HT-29 (cell line): ENCODE measurements around a stretch of chr21.

DNA sequence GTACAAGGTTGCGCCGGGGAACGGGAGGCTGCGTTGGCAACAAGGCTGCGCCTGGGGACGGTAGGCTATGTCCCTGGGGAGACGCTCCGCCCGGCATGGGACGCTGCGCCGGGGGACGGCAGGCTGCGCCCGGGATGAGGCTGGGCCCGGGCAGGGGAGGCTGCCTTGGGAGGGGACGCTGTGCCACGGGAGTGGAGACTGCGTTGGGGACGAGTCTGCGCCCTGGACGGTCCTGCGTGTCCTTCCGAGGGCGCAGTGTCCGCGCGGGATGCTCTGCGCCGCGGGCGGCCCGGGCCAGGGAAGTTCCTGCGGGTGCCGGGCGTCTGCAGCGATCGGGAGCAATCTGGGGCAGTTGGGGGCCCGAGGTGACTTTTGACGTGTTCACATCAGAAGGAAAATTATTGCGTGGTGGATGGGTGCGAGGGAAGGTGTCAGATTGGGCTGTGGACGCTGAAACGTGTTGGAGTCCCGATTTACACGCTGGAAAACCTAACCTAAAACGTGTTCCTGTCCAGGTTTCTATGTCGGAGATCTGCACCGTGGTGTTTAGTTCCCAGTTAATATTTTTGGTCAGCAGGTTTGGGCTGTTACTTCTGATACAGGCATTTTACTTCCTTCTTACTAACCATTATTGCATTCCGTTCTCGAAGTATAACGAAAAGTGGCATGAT, 978 bp downstream of the ADARB1 start:
- RAMPAGE, long total RNA, result no peak

DNA sequence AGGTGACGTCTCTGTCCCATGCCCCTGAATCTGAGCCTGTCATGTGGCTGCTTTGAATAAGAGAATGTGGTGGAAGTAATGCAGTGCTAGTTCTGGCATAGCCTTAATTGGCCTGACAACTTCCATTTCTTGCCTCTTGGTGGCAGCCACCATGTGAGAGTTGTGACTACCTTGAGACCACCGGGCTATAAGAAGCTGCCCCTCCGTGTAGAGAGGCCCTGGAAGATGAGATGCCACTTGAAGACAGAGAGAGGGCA, 95.4 kb downstream of the POFUT2 start:
- RAMPAGE, long total RNA, result no peak

- RAMPAGE, long total RNA, result no peak
These were observed 25.2 kb downstream of the POFUT2 start for GRCh38 chr21:45262336-45263005.

DNA sequence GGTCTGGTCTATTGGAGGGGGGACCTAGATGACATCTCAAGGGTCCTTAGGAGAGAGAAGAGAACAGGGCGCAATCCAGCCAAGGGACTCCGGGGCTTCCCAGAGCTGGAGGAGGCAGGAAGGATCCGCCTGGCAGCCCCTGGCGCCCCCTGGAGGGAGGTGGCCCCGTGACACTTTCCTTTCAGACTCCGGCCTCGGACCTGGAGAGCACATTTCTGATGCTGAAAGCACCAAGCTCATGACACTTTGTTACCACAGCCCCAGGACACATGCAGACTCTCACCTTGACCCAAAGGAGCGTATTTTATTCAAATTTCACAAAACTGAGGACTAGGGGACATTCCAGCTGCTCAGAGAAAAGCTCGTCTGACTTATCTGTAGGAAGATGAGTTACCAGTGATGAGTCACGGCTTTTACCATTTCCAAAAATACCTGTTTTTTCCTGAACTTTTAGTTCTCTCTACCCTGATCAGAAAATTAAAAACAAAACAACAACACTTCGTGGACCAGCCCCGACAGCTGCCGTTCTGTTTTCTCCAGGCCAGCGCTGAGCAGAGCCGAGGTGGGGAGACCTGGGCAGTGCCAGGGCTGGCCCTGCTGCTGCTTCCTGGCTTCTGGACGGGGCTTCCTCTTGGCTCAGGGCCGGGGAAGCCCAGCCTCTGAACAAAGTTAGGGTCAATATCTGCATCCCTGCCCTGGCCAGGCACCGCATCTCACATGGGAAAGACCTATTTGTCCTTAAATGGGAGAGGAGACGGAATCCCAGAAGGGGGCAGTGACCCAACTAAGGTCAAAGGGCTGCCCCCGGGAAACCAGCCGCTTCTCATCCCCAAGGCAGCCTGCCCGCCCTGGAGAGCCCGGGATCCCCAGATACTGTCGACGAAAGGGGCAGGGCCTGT, 21.6 kb upstream of the POFUT2 start:
- RAMPAGE, long total RNA, result no peak

- RAMPAGE, long total RNA, result no peak
These were observed 31.0 kb upstream of the POFUT2 start for GRCh38 chr21:45318502-45319303.

GRCh38 chr21:45322096-45323380, 34.8 kb upstream of the POFUT2 start:
- RAMPAGE, long total RNA, result no peak

- RAMPAGE, long total RNA, result no peak
These were observed 35.9 kb upstream of the POFUT2 start for GRCh38 chr21:45323478-45324188.

DNA sequence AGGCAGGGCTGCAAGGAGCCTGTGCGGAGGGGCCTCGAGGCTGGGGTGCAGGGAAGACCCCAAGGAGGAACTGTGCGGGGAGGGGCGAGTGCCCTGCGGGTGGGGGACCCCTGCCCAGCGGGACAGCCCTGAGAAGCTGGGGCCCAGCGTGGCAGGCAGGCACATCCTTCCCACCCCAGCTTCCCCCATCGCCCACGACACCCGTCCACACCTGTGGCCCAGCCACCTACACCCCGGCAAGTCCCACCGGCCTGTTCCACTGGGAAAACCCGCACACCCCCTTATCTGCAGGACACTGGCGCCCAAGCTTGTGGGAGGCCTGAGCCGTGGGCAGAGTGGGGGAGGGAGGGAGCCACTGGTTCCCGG, 37.5 kb upstream of the POFUT2 start:
- RAMPAGE, long total RNA, result no peak

GRCh38 chr21:45328524-45329256, 41.0 kb upstream of the POFUT2 start:
- RAMPAGE, long total RNA, result no peak

GRCh38 chr21:45347323-45347672, 57.7 kb upstream of the COL18A1 start:
- RAMPAGE, long total RNA, result no peak

GRCh38 chr21:45374371-45375058, 30.4 kb upstream of the COL18A1 start:
- RAMPAGE, long total RNA, result no peak

GRCh38 chr21:45386549-45387543, 18.1 kb upstream of the COL18A1 start:
- RAMPAGE, long total RNA, result no peak

DNA sequence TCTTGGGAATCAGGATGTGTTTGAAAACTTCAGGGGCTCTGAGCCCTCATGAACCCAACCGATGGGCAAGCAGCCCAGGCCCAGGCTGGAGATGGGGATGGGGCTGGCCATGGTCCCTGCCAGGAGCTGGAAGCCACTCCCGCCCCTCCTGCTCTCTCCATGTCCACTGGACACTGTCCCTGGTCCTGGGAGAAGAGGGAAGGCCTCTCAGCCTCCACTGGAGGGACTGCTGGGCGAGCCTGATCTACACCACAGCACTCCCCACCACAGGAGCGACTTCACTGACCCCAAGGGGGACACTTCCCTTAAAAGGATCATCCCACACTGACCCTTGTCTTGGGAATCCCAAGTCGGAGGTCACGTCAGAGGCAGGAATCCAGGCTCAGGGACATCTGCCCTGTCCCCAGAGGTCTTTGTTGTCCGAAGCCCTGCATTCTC, 16.9 kb upstream of the COL18A1 start:
- RAMPAGE, long total RNA, result no peak

- RAMPAGE, long total RNA, result no peak
These were observed 15.6 kb downstream of the COL18A1 start for GRCh38 chr21:45420095-45421418.

GRCh38 chr21:45469049-45470281, 64.5 kb downstream of the COL18A1 start:
- RAMPAGE, long total RNA, result no peak

DNA sequence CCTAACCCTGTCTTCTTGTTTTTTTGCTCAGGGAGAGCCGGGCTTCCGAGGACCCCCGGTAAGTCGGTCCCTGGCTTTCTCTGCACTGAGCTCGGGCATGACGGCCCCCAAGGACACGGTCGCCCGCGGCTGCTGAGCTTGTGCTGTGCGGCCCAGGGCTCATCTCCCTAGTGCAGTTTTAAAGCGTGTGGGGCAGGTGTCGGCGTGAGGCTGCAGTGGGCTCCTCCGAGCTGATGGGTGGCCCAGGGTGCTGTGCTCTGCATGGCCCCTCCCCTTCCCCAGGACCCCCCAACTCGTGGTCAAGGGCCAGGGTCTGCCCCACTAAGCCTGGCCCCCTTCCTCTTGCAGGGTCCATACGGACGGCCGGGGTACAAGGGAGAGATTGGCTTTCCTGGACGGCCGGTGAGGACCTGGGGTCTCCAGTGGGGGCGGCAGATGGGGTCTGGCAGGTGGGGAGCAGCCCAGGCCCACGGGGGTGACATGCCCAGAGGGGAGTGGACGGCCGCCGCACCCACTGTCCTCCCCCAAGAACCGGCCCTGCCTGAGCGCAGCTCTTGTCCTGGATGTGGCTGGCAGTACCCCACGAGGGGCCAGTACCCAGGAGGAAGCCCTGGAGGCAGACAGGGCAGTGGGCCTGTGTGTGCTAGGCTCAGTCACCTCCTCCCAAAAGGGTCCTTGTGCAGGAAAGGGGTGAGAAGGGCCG, 47.6 kb downstream of the SLC19A1 start:
- RAMPAGE, long total RNA, result no peak

DNA sequence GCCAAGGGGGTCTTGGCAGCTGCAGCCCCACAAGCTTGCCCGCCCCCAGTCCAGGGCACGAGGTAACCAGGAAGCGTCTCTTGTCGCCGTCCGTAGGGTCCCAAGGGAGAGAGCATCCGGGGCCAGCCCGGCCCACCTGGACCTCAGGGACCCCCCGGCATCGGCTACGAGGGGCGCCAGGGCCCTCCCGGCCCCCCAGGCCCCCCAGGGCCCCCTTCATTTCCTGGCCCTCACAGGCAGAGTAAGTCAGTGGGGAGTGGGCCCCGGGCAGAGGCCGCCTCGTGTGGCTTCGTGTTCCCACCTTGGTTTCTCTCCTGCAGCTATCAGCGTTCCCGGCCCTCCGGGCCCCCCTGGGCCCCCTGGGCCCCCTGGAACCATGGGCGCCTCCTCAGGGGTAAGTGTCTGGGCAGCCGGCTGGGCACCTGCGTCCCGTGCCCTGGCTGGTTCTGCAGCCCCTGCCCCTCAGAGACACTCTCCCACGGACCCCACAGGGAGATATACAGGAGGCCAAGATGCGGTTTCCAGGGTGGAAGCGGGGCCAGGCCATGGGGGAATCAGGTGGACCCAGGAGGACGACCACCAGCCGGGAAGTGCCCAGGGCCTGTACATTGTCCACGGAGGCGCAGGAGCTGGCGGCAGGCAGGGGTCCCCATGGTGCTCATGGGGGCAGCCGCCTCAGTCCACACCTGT, 37.1 kb downstream of the SLC19A1 start:
- RAMPAGE, long total RNA, result no peak

GRCh38 chr21:45527707-45527906, 14.6 kb downstream of the SLC19A1 start:
- RAMPAGE, long total RNA, result no peak

DNA sequence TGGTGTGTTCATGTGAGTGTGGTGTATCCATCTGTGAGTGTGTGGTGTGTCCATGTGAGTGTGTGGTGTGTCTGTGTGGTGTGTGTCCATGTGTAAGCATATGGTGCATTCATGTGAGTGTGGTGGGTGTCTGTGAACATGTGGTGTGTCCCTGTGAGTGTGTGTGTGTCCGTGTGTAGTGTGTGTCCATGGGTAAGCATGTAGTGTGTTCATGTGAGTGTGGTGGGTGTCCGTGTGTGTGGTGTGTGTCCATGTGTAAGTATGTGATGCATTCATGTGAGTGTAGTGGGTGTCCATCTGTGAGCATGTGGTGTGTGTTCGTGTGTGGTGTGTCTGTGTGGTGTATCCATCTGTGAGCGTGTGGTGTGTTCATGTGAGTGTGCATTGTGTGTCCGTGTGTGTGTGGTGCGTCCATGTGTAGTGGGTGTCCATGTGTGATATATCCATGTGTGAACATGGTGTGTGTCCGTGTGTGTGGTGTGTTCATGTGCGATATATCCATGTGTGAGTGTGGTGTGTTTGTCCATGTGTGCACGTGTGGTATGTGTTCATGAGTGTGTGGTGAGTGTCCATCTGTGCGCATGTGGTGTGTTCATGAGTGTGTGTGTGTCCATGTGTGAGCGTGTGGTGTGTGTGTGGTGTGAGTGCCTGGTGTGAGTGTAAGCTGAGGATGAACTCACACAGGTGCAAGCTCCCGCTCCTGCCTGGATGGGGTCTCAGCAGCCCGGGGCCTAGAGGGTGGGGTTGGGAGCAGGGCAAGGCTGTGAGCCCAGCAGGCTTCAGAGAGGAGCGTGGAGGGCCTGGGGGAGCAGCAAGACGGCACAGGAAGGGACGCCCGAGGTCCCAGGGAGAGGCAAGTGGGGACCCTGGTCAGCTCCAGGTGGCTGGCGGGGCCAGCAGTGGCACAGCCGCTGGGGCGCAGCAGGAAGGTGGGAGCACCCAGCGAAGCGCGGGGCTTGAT, 12.2 kb downstream of the SLC19A1 start:
- RAMPAGE, long total RNA, result no peak

- RAMPAGE, long total RNA, result no peak
These were observed 13.2 kb upstream of the SLC19A1 start for GRCh38 chr21:45555247-45556037.